Heart (tissue), 3 donors: Measurements from ENCODE around the gene CATSPERB.

DNA sequence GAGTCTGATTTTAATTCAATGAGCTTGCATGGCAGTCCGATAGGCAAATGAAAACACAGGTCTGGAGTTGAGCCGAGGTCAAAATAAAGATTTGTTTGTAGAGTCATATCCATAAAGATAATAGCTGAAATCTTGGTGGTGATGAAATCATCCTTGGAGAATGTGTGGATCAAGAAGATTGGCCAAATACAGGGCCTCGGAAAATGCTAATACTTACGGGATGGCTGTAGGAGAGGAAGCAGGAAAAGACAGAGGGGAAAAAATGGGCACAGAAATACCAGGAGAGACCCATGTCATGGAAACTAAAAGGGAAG lies 162.0 kb downstream of the EFCAB11 start:
- RAMPAGE, long total RNA, 2 experiments, result no peak in any of the 2 experiments

DNA sequence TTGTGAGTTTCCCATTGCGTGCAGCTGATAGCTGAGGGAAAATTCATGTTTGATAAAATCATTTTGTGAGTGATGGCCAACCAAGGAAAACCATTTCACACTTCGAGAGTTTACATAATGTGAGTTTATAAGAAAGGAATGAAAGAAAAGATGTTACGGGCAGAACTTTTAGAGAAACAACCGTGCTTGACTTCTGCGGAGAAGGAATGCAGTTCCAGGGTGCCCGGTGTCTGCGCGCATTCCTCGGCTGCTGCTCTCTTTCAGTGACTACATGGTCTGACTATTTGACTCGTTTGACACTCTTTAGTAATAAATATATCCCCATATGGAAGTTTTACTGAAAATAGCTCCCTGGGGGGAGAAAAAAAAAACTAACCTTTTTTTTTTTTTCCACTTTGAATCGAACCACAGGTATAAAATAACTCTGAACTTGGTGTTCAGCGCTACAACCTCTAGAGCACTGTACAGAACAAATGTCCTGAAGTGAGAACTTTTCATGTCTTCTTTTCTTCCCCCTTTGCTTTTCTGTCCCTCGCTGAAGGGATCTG lies 140.7 kb downstream of the EFCAB11 start:
- RAMPAGE, long total RNA, 2 experiments, result no peak in any of the 2 experiments

DNA sequence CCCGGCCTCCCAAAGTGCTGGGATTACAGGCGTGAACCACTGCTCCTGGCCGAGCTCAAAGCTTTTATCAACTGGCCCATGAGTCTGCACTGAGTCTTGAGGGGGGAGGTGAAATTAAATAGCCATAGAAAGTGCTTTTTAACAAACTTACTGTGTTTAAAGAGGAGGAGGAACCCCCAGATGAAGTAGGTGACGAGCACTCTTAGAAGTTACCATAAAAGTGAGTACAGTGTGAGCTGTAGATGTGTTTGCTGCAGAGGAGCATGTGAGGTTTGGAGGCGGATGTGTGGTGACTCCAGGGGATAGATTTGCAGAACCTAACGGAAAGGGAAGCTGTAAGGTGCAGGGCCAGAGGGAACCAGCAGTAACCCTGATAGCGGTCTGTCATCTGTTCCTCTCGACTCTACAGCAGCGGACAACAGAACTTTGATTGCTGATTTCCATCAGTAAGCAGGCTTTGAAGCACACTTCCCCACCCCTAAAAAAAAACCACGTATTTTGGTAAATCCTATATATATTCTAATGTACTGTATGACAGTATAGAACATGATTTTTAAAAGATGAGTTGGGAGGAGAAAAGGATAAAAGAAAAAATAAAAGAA lies 5.2 kb downstream of the CALM1 start:
- RAMPAGE, long total RNA, 2 experiments, result no peak in any of the 2 experiments

GRCh38 chr14:90404959-90405286 lies 8.1 kb downstream of the CALM1 start:
- RAMPAGE, long total RNA, 2 experiments, result no peak in any of the 2 experiments

DNA sequence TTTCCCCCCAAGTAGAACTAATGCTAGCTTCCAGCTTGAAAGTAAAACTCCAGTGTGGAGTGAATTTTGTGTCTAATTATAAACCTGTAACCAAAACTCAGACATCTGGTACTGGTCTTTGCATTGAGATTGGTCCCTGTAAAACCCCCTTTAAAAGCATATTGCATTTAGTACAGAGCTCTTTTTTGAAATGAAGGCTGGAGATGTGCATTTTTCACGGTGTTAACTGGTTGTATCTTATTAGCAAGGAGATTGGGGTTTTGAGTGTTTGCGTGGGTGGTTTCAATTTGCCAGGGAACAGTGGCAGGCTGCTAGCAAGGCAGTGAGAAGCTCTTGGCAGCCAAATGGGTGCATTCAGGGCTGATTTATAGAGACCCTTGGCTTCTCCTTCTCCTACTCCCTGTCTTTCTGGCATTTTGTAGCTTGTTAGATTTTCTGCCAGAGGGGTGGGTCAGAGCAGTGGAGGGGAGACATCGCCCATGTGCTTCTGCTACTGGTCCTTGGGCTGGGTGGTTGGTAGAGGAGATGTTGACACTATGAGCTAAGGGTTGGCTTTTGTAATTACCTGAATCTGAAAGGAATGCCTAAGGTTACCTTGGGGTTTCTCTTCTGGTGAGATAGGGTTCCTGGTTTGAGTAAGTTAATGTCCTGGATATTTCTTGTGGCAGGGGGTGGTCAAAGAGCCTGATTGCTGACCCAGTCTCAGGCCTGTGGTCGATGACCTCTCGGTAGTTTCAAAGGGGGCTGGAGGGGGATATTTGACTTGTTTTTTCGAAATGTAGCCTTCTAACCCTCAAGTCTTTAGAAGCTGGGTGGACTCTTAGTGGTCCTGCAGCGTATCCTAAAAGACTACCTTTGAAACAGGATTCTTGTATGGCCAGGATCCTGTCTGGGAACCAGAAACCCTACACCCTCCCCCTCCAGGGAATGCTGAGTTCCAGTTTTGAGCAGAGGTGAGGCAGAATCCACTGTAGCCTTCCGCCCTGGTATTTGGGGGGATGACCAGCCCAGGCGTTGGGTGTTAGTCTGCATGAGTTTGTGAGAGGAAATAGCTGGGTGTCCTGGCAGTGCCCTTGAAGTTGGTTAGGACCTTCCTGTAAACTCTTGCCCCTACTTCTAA lies 9.7 kb downstream of the CALM1 start:
- RAMPAGE, long total RNA, 2 experiments, result no peak in any of the 2 experiments

- RAMPAGE, long total RNA, 2 experiments, result no peak in any of the 2 experiments
Observed at GRCh38 chr14:90511889-90512481, 115.2 kb downstream of the CALM1 start.

DNA sequence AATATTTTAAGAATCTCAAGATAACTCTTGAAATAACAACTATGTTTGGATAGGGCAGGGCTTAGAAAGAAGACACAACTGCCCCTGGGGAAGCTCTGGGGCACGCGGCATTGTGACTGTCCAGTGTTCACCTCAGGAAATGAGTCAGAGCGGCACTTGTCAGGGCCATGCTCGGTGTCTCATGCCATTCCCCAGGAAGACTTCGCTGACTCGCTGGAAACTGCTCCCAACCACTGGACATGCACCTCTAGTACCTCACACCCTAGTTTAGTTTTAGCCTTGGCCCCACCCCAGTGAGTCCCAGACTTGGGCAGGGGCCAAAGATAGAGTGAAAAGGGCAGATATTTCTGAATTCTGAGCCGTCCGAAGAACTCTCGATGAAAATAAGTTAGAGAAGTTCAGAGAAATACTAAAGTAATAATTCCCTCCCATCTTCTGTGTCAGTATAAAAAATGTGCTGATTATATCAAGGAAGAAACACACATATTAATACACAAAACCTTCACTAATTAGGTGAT lies 191.9 kb downstream of the TTC7B start:
- RAMPAGE, long total RNA, 2 experiments, result no peak in any of the 2 experiments

- RAMPAGE, long total RNA, 2 experiments, result no peak in any of the 2 experiments
Observed at GRCh38 chr14:90696760-90697623, 119.2 kb downstream of the TTC7B start.

GRCh38 chr14:91095329-91095637 lies 18.6 kb upstream of the DGLUCY start:
- RAMPAGE, long total RNA, 2 experiments, result no peak in any of the 2 experiments

DNA sequence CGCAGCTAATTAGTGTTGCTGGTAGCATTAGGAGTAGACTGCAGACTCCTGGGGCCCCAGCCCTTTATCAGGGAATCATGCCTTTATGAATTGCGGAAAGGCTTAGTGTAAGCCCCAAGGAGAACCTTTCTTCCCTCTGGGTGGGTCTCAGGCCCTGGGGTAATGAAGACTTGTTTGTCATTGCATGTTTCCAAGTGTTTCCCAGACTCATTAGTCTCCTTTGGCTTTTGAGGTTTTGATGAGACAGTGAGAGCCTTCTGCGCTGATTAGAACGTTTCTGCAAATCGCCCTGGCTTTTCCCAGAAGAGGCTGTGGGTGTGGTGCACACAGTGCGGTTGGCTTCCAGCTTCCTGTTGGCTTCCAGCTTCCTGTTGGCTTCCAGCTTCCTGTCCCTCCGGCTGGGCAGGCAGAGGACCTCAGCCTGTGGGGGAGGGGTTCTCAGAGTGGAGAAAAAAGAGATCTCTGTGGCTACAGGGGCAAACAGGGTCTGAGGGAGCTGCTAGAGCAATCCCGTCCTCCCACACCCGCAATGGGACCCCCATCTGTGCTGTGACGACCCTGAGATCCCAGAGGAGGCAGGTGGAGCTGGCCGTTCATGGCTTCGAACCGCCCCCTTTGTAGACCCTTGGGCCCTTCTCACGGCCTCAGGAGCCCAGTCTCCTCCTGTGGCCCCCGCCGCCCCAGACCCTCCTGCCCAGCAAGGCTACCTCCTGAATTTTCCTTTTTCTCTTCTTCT lies 42.1 kb downstream of the GPR68 start:
- RAMPAGE, long total RNA, 2 experiments, result no peak in any of the 2 experiments

DNA sequence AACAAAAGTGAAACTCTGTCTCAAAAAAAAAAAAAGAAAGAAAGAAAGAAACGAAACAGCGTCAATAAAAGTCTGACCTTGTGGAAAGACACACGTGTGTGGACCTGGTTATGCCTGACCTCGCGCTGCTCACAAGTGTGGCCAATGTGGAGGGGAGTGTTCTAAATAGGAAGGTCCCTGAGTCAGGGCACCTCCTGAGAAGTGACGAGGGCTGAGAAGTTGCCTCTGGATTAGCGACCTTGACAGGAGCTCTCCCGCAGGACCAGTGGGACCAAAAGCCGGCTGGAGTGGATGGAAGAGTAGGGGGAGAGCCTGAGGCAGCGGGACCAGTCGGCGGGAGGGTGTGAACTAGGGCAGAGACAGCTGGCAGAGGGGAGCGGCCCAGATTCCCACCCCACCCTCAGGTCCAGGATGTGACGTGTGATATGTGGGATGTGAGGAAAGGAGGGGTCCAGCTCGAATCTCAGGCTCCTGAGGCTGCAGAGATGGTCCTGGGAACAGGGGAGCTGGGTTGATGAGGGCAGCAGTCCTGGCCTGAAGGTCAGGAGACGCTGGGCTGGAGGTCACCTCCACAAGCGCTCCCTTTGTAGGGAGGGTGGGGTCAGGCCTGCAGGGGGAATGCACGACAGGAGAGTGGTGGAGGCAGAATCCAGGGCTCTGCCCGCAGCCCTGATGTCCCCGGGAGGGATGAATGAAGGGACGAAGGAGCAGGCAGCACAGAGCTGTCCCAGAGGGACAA lies 24.8 kb upstream of the GPR68 start:
- RAMPAGE, long total RNA, 2 experiments, result no peak in any of the 2 experiments

- RAMPAGE, long total RNA, 2 experiments, result no peak in any of the 2 experiments
Observed at GRCh38 chr14:91303559-91304051, 59.1 kb upstream of the GPR68 start.

DNA sequence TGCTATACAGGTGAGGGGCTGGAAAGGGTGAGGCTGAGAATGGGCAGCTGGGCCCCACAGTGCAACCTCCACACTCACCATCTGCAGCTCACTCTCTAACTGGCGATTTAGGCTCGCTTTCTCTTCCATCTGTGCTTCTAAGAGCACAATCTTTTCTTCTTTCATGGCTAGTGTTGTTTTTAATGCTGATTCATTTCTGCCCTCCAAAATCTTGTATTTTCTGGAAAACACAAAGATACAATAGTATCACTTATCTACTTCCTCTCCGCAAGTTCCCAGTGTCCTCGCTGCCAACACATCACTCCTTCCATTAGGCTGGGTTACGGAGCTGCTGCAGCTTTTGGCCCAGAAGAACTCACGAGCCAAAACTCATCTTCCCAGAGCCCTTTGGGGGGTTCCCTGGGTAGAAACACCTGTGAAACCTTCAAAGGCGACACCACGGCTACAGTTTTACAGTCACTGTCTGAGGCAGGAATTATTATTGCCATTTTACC lies 63.8 kb upstream of the GPR68 start:
- RAMPAGE, long total RNA, 2 experiments, result no peak in any of the 2 experiments

- RAMPAGE, long total RNA, 2 experiments, result no peak in any of the 2 experiments
Observed at GRCh38 chr14:91315611-91316611, 71.4 kb upstream of the GPR68 start.

GRCh38 chr14:91331710-91332657 lies 85.6 kb downstream of the CCDC88C start:
- RAMPAGE, long total RNA, 2 experiments, result no peak in any of the 2 experiments

DNA sequence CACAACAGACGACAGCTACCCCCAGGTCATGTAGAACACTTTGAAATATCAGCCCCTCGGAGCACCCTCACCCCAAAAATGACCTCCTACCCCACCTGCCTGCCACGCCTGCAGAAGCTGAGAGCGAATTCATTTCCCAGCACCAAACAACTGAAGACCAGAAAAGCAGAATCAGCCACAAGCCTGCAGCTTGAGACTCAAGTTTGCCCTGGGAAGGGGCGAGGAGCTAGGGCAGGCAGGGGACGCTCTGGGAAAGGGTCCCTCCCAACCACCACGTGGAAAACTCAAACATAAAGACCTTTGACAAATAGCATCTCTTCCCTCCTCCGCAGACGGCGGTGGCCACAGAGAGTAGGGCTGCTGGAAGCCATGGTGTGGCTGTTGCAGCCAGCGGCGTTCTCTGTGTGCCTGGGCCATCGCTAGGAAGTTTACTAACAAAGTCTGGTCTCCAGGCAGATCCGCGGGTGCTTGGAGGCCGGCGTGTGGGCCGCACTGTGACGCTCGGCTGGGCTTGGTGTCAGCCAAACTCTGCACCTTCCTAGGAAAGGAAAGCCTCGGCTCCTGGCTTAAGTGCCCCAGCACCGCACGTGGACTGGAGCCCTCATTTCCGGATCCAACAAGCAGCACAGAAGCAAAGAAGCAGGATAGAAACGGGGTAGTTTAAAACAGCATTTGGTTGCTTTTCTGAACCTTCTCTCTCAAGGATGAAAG lies 65.6 kb downstream of the CCDC88C start:
- RAMPAGE, long total RNA, 2 experiments, result no peak in any of the 2 experiments

DNA sequence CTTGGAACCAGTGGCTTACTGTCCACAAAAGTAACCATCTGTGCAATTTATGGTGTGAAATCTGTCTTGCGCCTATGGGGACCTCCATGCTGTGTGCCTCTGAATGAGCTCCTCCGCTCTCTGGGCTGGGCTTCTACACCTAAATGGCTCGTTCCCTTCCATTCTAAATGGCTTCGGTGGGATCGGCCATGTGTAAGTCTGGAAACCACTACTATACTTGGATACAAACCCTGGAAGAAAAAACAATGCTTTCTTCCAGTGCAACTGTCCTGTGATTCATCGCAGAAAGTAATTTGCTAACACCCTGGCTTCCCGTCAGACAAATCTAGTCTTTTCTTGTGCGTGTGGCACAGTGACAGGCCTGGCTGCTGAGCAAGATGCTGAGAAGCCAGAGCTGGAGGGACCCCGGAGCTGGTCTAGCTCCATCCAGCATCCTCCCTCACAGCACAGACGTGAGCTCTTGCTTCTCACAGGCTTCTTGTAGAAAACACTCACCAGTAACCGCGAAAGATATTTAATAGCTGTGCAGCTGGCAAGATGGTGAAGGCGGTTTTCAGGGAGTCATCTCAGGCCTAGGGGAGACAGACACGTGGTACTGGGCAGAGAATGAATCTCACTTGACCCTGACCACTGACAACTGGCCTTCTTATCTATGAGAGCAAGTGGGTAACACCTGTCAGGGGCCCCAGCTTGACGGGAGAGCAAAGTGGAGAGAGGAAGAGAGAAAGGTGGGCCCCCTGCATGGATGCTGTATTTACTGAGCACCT lies 63.5 kb downstream of the CCDC88C start:
- RAMPAGE, long total RNA, 2 experiments, result no peak in any of the 2 experiments

- RAMPAGE, long total RNA, 2 experiments, result no peak in any of the 2 experiments
Observed at GRCh38 chr14:91363966-91364628, 53.5 kb downstream of the CCDC88C start.

- RAMPAGE, long total RNA, 2 experiments, result no peak in any of the 2 experiments
Observed at GRCh38 chr14:91418434-91419515, 1.2 kb upstream of the CCDC88C start.

DNA sequence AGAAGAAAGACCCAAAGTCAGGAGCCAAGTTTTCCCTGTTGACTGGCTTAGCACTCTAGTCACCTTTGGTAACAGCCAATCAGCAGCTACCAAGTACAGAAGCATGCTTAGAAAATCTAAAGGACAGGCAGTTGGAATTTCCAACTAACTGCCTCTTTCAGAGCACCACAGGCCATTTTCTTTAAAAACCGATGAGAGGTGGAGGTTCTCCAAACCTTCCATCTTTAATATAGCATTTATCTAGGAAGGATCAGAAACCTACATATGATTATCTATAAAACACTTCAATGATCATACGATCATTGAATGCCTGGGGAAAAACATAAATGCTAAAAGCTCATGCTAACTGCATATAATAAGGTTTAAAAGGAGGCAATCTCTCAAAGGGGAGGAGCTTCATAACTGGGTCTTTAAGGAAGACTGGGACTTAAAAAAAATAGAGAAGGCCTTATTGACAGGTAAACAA lies at the start of gene CATSPERB:
TSS of gene CATSPERB (minus strand) at position 84 of the 466 bp plus-strand sequence.
- RAMPAGE, long total RNA, 2 experiments, result no peak in any of the 2 experiments